Pericardium fibroblast (primary cell): ENCODE results near the genes CLCF1, PPP1CA and CABP4.

GRCh38 chr11:67081893-67082092 is 25.1 kb downstream of the RHOD start:
- RAMPAGE, long total RNA = no peak

DNA sequence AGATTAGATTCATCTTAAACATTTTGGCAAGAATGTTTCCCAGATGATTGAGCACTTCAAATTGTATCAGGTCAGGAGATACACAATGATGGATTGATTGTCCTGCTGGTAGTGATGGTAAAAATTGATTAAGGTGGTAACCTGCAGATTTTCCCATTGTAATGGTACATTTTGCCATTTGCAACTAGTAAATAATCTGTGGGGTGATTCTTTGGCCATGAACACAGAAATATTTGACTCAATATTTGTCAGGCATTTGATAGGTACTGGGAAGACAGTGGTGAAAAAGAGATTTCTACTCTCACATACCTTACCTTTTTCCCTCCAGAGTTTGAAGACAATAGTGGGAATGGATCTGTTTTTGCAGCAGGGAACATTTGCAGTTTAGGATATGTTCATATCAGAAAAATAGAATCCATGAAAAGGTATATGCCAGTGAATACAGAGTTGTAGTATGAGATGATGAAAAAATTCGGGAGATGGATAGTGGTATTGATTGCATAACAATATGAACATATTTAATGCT is 40.5 kb downstream of the KDM2A start:
- RAMPAGE, long total RNA = no peak

DNA sequence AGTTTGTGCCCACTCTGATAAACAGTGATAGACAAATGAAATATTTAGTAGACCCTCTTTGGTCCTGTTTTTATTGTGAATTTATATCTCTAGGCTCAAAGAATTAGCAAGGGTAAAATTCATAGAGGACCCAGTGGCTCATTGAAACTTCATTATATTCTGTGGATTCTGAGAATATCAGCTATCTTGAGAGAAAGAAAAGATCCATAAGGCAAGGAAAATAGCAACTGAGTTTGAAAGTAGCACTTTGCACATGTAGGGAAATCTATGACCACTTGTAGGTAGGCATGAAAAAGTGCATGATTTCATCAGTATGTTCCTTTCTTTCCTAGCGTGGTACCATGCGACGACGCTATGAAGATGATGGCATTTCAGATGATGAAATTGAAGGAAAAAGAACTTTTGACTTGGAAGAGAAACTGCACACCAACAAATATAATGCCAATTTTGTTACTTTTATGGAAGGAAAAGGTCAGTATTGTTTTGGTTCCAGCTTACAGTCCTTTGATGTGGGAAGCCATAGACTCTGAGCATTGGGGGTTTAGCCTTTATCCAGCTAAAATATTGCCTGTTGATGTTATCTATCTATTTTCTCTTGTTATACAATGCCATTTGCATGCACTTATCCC is 60.8 kb downstream of the KDM2A start:
- RAMPAGE, long total RNA = no peak

DNA sequence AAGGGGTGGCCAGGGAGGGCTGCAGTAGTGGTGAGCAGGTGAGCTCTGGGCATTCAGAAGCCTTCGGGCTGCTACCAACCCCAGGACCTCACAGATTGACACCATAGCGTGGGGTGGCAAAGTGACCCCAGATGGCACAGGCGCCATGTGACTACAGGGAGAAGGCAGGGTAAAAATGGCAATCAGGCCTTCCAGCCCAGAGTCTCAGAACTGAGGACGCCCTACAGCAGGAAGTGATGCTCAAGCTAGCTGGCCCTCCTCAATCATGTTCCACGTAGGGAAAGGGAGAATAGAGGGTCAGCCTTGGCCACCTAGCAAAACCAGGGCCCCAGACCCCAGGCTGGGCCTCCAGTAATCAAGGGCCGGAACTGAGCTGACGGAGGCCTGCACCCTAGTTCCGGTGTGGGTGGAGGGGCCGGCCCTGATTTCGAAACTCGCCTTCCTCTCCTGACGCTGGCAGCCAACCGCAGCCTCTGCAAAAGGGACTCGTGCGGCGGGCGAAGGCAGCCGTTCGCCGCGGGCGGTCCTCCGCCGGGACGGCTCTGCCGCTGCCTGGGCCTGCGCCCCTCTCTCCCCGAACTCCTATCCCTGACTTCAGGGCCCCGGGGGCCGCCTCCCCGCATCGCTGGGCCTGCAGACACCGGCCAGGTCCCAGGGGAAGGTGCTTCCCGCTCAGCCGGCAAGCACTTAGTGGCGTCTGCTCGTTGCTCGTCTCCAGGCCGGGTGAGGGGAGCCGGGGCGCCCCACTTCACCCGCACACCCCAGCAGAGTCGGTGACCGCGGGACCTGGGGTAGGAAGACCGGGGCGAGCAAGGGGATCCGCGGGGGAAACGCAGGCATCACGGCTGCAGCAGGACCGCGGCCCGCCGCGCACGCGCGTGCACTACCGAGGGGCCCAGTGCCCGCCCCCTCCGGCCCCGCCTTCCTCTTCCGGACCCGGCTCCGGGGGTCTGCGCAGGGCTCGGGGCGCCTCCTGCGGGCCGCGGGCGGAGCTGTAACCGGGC is 703 bp upstream of the ANKRD13D start:
- RAMPAGE, long total RNA = no peak

GRCh38 chr11:67365710-67366330 is 7.6 kb downstream of the CLCF1 start:
- RAMPAGE, long total RNA = no peak

DNA sequence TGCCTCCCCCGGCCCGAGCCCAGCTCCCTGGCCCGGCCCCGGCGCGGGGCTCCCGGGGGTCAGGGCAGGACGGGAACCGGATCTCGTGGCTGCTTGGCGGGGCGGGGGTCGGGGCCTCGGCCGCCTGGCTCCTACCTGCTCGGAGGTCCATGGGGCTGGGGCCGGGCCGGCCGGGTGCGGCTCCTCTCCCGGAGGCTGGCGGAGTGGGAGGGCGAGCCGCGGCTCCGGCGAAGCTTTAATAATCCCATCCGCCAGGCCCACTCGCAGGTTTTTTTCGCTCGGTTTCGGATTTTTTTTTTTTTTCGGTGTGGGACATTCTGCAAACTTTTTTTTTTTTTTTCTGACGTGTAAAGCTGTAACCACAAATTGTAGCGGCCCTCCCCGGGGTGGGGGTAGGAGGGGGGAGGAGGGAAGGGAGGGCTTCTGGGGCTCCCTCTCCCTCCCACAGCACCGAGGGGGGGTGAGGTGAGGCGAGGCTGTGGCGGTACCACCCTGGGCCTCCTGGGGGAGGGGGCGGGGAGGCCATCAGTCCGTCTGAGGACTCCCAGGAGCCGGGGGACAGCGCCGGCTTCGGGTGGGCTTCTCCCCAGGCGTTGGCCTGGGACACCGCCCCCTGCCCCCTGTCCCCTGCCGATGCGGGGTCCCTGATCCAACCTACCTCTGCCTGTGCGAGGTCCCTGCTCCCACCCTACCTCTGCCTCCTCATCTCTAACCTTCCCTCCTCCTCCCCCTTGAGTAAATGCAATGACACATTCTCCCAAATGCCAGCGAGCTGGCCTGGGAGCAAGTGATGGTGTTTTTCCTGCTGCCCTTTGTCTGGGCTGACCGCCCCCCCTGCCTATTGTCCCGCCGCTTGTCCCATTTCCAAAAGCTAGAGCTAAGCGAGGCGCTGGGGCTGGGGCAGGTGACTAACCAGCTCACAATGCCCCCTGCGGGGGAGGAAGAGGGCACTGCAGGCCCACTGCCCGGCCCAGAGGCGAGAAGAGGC is at the start of gene CLCF1:
TSS of gene CLCF1 (minus strand) at position 210 of the 988 bp plus-strand sequence.
- RAMPAGE, long total RNA = no peak

DNA sequence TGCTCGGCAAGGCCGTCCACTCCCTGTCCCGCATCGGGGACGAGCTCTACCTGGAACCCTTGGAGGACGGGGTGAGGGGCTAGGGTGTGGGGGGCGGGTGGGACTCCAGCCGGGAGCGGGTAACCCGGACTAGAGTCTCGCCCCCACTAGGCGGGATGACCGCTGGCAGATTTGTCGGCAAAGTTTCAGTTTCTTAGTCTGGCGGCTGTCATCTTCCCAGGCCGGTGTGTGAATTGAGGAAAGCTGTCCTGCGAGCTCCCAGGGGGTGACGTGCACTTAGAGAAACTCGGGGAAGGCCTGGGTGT is 327 bp downstream of the RAD9A start:
- RAMPAGE, long total RNA = no peak

GRCh38 chr11:67396806-67397667 is 4.6 kb downstream of the PPP1CA start:
- RAMPAGE, long total RNA = no peak

GRCh38 chr11:67398282-67399162 is 3.1 kb downstream of the PPP1CA start:
- RAMPAGE, long total RNA = no peak

DNA sequence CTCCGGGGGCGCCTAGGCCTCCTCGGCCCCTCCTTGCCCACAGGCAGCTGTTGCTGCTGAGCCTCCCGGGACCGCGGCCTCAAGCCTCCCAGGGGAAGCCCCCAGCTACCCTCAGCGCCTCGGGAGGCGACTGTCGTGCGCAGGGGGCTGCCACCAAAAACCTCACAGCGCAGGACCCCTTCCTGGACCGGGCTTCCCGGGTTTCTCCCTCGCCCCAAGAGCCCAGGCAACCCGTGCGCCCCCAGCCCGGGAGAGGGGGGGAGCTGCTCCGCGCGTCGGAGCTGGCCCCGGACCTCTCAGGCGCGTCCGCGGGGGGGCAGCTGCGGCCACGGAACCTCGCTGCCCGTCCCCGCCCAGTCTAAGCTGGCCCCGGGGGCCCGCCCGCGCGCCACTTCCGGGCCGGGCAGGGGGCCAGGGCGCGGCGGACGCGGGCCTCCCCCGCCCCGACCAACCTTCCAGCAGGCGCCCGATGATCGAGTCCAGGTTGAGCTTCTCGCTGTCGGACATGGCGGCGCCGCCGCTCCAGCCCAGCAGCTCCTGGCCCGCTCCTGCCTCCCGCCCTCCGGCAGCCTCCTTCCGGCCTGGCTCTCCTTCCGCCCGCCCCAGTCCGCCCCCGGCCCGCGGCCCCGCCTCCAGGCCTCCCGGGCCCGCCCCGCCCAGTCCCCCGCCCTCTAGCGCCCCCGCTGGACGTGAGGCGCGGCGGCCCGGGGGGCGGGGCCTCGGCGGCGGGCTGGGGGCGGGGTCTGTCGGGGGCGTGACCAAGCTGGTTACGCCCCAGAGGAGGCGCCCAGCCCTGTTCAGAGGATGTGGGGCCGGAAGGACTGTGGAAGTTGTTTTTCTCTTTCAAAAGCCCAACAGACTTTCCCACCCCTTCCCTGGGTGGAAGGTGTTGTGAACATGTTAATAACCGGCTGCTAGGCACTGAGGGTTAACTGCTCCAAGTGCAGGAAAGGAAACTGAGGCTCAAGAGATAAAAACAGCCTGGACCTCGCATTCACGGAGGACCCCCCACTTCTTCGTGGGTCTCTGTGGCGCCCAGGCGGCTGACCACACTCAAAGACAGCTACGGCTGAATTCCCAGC is at the start of gene PPP1CA:
TSS of gene PPP1CA (minus strand) at position 583 of the 1,082 bp plus-strand sequence.
- RAMPAGE, long total RNA = start-site peak on the minus strand centred at position 554 of the sequence, 61 bp wide, 865 and 277 reads in 2 replicates

DNA sequence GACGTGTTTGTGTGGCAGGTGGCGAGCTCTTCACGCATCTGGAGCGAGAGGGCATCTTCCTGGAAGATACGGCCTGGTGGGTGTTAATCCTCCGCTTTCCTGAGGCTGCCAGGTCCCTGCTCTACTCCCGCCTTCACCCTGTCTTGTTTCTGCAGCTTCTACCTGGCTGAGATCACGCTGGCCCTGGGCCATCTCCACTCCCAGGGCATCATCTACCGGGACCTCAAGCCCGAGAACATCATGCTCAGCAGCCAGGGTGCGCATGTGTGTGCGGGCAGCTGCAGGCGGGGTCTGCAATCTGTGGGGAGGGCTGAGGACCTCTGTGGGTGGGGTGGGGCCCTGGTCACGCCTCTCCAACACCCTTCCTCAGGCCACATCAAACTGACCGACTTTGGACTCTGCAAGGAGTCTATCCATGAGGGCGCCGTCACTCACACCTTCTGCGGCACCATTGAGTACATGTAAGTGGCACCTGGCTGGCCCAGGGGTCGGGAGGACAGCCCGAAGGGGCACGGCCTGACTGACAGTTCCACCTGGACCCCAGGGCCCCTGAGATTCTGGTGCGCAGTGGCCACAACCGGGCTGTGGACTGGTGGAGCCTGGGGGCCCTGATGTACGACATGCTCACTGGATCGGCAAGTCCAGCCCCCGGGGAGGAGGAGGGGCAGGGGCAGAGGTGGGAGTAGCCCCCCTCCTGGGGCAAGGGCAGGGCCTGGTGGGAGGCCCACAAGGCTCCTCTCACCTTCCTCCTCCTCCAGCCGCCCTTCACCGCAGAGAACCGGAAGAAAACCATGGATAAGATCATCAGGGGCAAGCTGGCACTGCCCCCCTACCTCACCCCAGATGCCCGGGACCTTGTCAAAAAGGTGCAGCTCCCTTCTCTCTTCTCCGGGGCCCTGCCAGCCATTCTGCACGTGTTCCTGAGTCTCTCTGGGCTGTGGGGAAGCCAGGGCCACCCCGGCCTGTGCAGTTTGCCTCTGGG is 4.6 kb downstream of the RPS6KB2 start:
- RAMPAGE, long total RNA = no peak

- RAMPAGE, long total RNA = no peak
Measured at GRCh38 chr11:67438248-67438931, 908 bp upstream of the PTPRCAP start.

- RAMPAGE, long total RNA = no peak
Measured at GRCh38 chr11:67455020-67455476, at the start of gene CABP4. CABP4 (plus strand) TSS chr11:67455354.

- RAMPAGE, long total RNA = no peak
Measured at GRCh38 chr11:67504325-67504593, 904 bp downstream of the PITPNM1 start.

- RAMPAGE, long total RNA = no peak
Measured at GRCh38 chr11:67585800-67586307, 2.2 kb downstream of the GSTP1 start.

- RAMPAGE, long total RNA = no peak
Measured at GRCh38 chr11:67628759-67629269, 923 bp downstream of the NUDT8 start.

- RAMPAGE, long total RNA = no peak
Measured at GRCh38 chr11:67632304-67632996, 2.7 kb upstream of the NUDT8 start.

- RAMPAGE, long total RNA = no peak
Measured at GRCh38 chr11:67644910-67645487, 5.4 kb upstream of the TBX10 start.

DNA sequence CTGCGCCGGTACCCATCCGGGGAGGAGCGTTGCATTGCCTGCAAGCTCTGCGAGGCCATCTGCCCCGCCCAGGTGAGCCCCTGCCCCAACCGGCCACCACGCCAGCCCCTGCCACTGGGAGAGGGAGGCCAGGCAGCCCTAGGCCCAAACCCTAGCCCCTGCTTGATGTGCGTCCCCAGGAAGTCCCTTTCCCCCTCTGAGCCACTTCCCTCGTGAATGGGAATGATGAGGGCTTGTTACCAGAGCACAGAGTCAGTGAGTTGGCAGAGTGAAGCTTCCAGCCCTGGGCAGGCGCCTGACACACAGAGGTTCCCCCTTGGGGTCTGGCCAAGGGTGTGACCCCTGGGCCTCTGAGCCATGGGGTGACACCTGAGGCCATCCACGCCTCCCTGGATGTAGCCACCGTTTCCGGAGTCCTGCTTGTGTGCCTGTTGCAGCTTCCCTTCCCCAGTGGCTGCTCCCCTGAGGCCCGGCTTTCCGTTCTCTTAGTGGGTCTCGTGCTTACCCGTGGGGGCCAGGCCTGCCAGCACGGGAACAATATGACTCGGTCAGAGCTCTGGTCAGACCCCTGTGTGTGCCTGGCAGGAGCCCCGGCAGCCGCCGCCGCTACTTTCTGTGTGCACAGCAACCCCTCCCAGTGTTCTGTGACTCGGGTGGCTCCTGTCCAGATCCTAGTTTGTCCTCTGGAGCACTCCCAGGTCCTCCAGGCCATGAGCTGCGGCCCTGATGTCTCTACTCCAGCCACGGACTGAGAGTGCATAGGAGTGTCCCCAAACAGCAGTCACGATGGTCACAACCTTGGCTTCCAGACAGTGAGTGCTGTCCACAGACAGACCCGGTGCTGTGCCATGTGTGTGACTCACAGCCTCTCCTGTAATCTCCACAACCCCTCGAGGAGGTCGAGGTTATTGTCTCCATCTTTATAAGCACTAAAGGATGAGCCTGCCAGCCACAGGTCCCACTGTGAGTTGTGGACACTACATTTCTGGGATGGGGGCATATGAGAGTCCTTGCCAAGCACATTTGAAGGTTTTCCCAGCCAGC is 3.1 kb downstream of the NDUFS8 start:
- RAMPAGE, long total RNA = no peak

GRCh38 chr11:68040103-68041031 is 1.5 kb downstream of the TCIRG1 start:
- RAMPAGE, long total RNA = no peak